Measurements from ENCODE around the genes KLF4 and ACTL7B.

DNA sequence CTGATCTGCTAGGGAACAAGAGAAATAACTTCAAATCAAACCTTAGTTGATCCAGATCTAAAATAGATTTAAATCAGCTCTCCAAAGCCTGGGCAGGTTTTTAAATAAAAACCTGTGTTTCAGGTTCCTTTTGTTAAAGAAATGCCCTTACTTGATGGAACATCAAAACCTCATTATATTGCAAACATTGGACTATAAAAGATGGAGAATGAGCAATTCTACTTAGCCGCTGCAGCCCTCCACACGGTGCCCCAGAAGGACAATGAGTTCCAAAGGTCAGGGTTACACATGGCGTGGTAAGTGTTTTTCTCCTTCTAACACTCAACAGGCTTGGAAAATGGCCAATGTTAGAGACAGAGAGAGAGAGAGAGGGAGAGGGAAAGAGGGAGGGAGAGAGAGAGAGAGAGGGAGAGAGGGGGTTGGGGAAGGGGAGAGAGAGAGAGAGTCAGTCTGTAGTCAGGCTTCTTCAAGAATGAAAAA is 324.6 kb downstream of the TMEM38B start:
- PRO-cap = bidirectional peak, plus-strand start at position 419 of the sequence, minus-strand start at position 264 of the sequence

DNA sequence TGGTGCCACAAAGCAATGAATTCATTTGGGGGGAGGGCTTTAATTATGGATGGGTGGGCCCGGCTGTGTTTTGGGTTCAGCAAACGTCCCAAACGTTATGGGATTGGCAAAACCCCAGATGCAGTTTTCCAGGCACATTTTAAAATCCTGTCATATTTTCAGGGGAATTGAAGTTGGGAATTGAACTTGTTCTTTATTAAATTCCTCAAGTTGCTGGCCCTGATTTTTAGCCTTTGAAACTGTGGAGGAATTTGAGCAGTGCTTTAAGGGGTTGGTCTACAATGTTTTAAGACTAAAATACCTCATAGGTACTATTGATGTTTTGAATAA is 558.4 kb upstream of the ZNF462 start:
- PRO-cap = no peak

- PRO-cap = no peak
Measured at GRCh38 chr9:106675614-106676499, 187.1 kb upstream of the ZNF462 start.

DNA sequence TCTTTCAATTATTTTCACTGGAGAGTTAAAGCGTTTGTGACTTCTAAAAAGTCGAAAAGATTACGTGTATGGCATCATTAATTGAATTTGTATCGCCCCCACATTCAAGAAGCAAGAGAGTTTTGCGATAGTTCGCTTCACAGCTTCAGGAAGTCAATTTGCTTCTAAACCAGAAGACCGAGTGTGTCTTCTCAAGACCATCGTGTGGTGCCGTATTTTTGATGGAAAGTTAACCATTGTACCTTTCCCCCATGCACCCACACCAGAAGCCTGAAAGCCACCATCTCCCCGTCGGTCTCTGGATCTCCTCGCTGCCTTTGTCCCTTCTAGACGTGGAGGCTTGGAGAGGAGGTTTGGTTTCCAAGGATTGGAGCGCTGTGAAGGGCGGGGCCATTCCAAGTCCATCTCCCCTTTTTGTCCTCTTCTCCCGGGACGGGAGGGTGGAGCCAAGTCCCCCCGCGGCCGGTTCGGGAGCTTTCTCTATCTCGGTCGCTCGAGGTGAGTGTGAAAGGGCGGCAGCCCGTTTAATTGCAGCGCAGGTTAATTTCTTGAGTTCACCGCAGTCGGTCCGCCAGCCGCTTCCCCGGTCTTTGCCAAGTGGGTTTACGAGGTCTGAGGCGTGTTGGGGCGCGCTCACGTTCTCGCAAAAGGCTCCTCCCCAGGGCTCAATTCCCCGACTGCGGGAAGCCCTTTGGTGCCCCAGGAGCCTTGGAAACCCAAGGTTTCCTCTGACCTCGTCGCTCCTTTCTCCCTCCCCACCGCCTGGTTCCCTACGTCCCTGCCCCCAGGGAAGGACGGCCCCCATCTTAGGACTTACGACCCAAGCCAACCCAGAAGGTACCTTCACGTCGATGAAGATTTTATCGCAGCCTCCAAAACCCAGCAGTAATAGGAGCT is 3.0 kb upstream of the ZNF462 start:
- PRO-cap = bidirectional peak, plus-strand start at position 485 of the sequence, minus-strand start at position 319 of the sequence

DNA sequence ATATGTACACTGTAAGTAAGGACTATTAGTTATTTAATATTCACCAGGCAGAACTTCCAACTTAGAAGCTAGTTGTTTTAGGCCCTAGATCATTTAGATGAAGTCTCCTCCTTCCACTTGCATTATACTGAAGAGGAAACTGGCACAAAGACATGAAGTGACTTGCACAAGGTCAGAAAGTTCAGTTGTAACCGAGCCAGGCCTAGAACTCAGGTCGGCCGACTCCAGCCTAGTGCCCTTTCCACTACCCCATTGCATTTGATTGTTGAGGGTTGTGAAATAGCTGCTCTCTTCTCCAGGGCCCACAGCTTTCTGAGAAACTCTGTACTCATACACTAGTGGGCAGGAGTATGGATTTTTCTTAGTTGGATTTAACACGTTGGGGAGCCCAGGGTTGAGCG is 5.6 kb downstream of the ZNF462 start:
- PRO-cap = no peak

GRCh38 chr9:106886474-106887102 is 23.6 kb downstream of the ZNF462 start:
- PRO-cap = no peak

- PRO-cap = bidirectional peak, plus-strand start at chr9:106921083, minus-strand start at chr9:106921031; bidirectional peak, plus-strand start at chr9:106921512, minus-strand start at chr9:106921256
Measured at GRCh38 chr9:106920725-106921387, 57.9 kb downstream of the ZNF462 start.

GRCh38 chr9:107136355-107136753 is 146.7 kb upstream of the RAD23B start:
- PRO-cap = no peak

- PRO-cap = no peak
Measured at GRCh38 chr9:107176829-107177196, 106.3 kb upstream of the RAD23B start.

GRCh38 chr9:107294224-107295026 is 11.3 kb downstream of the RAD23B start:
- PRO-cap = no peak

- PRO-cap = no peak
Measured at GRCh38 chr9:107338458-107338937, 55.4 kb downstream of the RAD23B start.

DNA sequence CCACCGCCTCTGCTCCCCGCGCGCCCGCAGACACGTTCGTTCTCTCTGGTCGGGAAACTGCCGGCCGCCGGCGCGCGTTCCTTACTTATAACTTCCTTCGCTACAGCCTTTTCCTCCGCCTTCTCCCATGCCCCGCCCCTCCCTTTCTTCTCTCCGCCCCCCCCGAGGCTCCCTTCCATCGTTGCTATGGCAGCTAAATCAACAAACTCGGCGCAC is at the start of gene KLF4:
KLF4 (minus strand) TSS at position 62 of the 216 bp plus-strand sequence.
- PRO-cap = bidirectional peak, plus-strand start outside the sequence, minus-strand start at position 62 of the sequence

DNA sequence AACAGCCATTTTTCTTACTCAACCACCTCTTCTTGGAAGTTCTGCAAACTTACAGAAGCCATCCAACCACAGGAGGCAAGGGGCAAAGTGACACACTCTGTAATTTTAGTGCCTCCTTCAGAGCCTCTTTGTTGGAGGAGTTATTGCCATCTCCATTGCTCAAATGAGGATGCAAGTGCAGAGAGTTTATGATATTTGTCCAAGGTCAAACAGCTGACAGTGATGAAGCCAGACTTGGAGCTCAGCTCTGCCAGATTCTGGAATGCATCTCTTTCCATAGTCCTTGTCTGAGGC is 126.0 kb upstream of the KLF4 start:
- PRO-cap = no peak

DNA sequence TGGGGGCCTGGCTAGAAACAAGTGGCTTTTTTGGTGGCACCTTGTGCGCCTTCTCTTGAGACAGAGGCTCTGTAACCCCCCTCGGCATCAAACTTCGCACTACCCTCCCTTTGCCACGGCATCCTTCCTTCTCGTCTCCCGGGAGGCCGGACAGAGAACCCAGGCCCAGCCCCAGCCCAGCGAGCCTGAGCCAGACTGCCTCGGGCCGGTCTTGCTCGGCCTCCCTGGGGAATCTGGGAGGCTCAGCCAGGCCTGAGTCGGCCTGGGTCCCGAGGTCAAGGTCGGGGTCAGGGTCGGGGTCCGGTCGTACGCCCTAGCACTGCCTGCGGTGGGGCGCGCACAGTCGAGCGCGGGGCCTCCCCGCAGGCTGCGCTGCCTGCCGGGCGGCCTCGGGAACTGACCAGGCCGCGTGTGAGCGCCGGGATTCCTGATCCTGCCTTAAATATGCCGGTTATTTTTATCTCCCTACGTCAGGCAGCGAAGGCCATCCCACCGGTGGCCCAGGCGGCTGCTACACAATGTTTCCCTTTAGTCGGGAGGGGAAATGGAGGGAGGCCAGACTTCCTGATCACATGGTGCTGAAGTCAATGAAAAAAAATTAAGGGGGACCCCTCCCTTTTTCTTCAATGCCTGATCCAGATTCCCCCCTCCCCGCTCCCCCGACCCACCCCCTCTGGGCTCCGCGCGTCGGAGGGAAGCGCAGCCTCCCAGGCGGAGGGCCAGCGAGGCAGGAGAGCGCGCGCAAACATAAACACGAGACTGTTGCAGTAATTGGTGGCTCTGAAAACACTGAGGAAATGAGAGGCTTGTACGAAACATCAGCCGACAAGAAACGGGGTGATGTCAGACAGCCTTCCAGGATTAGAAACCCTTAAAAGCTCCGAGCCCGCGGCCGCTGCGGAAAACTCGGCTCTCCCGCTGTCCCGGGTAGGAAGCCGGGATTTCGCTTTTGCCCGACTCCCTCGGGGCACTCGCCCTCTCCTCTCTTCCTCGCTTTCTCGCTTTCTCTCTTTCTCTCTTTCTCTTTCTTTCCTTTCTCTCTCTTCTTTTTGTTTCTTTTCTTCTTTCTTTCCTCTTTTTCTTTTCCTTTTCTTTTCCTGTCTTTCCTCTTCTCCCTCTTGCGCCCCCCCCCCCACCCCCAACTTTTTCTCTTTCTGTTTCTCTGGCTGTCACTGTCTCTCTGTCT is 148.1 kb upstream of the KLF4 start:
- PRO-cap = bidirectional peak, plus-strand start at position 340 of the sequence, minus-strand start at position 413 of the sequence; bidirectional peak, plus-strand start at position 531 of the sequence, minus-strand start at position 520 of the sequence; bidirectional peak, plus-strand start at position 710 of the sequence, minus-strand start at position 764 of the sequence

DNA sequence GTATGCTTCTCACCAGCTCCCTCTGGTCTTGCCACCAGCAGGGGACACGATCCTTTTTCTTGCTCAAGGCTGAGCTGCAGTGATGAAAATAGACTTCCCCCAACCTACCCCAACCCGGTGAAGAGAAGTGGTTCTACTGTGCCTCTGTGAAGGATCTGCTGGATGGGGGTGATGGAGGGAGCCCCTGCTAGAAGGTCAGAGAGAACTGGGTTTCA is 185.3 kb upstream of the KLF4 start:
- PRO-cap = no peak

DNA sequence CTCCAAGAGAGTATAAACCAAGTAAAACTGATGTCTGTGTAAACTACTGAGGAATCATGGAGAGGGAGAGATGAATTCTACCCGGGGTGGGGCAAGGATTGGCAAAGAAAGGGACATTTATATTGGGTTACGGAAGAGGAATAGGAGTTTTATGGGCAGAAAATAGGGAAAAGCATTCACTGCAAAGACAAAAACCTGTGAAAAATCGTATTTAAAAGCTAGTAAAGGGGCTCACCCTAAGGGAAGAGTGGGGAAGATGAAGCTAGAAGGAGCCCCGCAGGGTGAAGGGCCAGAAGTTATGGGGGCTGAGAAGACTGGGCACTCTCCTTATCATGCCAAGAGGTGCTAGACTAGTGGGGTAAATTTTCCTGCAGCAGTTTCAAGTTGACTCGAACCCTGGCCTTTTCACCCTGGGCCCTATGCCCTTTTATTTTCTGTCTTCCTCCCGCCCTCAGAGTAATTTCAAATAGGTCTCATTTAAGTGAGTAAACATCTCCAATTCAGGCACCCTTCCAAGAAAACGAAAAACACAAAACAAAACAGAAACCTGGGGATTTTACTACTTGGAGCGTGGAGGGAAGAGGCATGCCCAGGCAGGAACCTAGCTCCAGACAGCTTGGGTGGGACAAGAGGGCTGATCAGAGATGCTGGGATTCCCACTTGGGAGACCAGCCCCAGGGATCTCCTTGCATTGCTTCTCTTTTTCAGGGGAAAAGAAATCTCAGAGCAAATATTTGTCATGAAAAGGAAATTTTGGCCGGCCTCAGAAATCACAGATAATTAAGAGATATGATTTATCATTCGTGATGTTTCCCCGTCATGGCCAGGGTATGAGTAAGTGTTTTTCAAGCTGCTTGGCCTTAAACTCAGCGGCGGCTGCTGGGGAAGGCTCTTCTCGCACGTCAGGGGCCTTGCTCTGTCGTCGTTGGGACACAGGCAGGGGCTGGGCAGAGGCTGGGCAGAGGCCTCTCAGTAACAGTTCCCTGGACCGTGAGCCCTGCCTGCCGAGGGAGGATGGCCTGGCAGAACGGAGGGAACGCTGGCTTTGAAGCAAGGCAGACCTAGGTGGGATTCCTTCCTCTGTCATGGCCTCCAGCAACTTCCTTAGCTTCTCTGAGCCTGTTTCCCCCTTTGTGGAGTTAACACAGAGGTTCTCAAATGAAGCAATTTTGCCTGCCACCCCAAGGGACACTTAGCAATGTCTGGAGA is 248.5 kb upstream of the KLF4 start:
- PRO-cap = no peak

GRCh38 chr9:108150627-108151396 is 661.2 kb upstream of the KLF4 start:
- PRO-cap = no peak

- PRO-cap = no peak
Measured at GRCh38 chr9:108783648-108784247, 72.0 kb downstream of the ACTL7B start.

GRCh38 chr9:108855790-108856369 is at the start of gene ACTL7B:
Gene ACTL7B, minus strand, starts transcription at chr9:108855986.
- PRO-cap = no peak

- PRO-cap = no peak
Measured at GRCh38 chr9:108891023-108891494, 29.0 kb downstream of the ACTL7A start.